Cytotoxic T cell (primary cell): ENCODE results near the gene DNAL4.

DNA sequence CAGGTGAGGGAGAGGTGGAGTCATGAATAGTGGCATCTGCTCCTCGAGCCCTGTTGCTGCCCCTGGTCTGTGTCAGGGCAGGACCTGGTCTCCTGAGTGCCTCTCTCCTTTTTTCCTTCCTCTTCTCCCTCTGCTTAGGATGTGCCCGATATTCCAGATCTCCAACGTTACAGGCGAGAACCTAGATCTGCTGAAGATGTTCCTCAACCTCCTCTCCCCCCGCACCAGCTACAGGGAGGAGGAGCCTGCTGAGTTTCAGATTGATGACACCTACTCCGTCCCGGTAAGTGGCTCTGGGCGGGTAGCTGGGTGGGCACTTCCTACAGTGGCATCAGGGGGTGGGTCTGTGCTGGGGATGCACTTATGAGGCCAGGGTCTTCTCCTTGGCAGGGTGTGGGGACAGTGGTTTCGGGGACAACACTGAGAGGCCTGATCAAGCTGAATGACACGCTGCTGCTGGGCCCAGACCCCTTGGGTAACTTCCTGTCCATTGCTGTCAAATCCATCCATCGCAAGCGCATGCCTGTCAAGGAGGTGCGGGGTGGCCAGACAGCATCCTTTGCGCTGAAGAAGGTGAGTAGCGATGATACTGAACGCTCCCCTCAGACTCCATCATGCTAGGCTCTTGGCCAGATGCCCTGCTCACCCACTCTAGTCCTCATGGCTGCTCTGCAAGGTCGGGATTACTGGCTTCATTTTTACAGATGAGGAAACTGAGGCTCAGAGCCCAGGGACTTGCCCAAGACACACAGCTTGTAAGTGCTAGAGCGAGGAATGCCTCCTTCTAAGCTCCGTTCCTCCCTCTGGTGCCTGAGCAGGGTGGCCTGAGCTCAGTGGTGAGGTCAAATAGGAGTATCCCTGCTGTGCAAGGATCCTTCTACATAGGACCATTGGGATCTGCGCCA lies 20.4 kb downstream of the GTPBP1 start:
- PRO-cap, 2 experiments, result no peak in any of the 2 experiments

DNA sequence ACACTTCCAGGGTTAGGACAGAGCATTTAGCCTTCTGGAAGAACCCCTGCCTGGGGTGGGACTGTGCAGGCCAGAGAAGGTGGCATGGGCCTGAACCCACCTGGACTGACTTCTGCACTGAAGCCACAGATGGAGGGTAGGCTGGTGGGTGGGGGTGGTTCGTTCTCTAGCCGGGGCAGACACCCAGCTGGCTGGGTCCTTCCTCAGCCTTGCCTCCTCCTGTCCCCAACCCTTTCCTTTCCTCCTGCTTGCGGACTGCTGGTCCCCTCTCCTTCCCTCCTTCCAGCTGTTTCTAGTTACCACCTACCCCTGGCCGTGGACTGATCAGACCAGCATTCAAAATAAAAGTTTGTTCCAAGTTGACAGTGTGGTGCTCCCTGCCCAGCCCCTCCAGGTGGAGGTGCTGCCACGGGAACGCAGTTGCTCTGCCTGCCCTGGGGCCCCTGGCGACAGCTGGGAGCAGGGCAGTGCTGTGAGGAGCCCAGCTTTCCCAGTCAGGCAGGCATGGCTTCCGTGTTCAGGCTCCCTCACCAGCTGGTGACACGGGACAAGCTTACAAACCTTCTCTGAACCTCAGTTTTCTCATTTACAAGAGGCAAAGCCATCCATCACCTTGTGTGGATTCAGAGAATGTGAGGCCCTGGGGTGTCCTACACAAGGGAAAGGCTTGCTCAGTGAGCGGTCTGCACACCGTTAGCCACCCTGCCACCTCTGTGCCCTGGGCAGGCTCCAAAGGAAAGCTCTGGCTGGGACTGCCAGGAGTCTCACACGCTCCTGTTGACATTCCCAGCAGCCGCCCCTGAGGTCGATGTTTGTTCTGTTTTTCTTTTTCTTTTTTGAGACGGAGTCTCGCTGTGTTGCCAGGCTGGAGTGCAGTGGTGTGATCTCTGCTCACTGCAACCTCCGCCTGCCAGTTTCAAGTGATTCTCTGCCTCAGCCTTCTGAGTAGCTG lies 23.6 kb downstream of the SUN2 start:
- PRO-cap, 2 experiments, result peak in 2 of 2 experiments; most common plus-strand start position 131 of the sequence (in 1); most common minus-strand start position 108 of the sequence (in 1)

DNA sequence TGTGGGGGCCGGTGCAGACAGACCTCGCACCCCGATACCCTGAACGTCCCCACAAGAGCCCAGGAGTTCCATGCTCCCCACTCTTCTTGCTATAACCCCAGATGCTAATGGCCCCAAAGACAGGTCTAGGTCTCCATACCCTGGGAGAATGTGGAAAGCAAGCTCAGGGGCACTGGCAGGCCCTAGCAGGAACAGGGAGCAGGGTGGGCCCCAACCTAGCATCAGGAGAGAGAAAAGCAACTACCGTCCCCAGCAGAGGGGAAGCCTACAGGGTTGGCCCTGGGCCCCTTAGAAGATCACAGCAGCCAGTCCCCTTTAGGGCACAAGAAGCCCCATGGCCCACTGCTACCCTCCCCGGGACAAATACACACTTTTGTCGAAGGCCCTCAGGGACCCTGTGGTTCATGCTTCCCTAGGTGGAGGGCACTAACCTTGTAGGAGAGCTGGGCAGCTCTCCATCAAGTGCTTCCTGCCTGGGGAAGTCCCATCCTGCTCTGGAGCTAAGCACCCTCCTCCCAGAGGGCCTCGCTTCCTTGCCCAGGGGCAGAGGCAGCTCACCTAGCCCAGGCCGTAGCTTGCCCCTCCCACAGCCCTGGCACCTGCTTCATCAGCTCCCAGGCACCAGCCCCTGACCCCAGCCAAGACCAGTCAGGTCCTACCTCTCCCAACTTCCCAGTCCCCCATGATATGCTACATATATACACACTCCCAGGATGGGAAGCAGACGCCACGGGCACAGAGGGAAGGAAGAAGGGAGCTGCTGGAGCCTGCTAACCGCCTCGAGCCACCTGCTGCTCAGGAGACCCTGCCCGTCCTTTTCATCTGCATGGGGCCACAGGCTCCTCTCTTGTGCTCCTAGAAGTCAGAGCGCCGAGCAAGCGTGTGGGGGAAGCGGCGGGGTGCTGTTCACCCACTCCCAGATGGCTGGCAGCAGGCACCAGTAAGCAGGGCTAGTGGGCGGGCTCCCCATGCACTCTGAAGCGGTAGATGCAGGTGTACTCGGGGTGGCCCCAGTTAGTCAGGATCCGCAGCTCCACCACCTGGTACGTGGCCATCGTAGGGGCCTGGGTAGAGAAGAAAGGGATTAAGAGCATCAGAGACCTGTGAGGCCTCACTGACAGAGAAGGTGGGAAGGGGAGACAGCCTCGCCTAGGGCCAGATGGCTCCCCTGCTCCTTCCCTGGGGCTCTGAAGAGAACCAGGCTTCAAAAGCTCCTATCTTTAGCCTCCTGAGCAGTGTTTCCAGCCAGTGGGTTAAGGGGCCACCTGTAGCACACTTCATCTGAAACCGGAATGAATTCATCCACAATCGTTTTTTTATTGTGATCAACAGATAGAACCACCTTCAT lies 20.0 kb downstream of the SUN2 start:
- PRO-cap, 2 experiments, result peak in 1 of 2 experiments; most common plus-strand start position 1,121 of the sequence (in 1); most common minus-strand start position 1,047 of the sequence (in 1)

DNA sequence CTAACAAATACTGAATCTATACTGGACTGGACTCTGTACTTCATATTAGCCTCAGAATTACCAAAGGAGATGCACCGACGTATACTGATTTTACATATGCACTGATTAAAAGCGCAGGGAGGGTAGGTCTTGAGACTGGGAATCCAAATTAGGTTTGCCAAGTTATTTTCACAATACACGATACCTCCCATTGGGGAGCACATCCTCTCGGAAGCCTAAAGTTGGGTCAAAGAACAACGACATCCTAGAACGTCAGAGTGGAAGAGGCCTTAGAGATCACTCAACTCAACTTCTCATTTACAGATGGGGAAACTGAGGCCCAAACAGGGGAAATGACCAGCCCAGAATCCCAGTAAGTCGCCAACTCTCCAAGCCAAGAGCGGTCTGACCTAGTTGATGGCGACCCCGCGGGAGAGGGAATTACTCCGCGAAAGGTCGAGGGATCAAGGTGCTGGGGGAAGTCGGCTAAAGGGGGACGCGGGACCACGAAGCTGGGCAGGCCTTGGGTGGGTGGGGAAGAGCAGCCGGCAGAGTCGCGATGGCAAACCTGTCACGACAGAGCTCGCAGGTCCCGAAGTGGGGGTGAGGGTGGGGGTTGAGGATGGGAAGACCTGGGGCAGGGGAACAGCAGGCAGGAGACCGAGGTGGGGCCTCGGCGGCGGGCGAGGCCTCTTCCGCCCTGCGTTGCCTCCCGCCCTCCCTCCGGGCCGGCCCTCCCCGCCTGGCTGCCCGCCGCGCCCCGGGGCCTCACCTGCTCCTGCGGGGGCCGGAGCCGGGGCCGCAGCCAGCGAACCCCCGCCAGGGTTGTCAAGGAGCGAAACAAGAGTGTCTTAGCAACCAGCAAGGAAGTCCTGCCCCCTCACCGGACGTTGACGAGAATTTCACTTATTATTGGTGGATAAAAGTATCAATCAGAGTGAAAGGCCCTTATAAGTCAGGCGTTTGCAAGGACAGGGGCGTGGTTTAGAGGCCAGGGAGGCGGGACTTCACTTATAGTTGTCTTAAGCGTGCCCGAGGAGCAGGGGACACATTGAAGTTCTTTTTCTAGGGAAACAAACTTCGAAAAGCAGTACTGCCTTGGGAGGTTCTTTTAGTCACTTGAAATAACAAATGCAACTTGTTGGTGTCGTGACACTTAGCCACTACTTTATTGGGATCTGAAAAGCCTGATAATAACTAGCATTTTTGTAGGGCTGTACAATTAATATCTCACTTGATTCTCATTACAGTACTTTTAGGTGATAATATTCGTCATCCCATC lies at the start of gene DNAL4:
DNAL4 (minus strand) TSS at position 827 of the 1,261 bp plus-strand sequence.
- PRO-cap, 2 experiments, result peak in 1 of 2 experiments; most common plus-strand start position 1,004 of the sequence (in 1); most common minus-strand start position 827 of the sequence (in 1)

DNA sequence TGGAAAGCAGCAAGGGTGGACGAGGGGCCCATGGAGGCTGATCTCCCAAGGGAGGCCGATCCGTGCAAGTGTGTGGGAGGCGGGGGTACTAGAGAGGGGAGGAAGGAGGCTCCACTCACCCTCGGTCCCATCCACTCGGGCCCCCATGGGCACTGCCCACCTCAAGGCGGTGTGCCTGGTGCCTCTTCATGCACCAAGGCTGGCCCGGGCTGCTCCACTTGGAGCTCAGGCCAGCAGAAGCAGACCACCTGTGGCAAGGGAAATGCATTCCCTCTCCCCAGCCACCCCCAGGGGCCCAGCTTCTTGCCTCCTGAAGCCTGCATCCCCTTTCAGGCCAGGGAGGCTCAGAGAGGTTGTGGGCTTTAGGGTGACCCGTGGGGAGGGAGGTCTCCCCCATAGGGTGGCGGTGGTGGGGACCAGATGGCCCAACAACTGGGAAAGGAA lies 8.6 kb downstream of the CBX6 start:
- PRO-cap, 2 experiments, result no peak in any of the 2 experiments

DNA sequence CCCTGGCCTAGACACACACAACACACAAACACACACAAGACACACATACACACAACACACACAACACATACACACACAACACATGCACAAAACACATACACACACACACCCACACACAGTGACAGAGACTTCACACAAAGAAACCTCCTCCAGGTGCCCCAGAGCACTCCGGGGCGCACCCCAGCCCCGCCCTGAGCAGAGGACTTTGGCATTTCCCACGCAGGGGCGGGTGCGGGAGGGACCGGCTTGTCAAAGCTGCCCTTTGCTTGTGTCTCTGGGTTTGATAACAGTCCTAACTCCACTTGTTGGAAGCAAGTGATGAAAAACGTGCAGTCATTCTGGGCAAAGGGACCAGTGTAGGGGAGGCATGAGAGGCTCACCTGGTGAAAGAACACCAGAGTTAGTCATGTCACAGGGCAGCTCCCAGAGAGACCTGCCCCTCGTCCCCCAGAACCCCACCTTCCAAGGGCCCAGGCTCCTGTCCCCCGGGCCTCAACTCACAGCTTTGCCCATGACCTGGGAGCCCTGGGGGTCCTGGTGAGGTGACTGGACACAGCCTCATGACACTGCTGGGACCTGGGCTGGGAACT lies 6.6 kb downstream of the APOBEC3A start:
- PRO-cap, 2 experiments, result no peak in any of the 2 experiments

DNA sequence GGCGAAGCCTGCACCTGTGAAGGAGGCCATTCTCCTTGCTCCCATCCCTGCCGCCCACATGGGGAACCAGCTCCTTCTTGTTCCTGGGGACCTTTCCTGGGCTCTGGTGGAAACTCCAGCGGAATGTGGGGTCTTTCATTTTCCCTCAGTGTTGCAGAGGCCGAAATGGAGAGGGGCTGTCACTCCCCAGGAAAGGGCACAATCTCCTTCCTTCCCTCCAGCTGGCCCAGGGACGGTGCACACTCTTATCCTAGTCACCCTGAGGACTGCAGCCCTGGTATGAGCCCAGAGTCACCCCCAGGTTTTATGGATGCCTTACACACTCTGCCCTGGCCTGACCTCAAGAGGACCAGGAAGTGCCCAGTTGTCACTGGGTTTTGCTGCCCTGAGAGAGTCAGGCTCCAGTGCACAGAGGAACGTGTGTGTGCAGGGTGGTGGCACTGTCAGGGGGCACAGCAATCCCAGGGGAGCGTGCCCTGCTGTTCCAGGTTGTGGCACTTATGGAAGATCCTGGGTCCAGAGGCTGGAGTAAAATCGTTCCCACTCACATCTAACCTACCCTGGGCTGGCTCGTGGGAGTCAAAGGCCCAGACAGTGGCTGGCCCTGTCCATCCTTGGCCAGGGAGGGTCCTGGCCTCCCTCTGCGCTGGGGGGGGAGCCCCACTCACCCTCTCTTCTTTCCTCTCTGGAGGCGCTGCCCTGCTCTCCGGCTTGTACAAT lies 7.5 kb downstream of the APOBEC3A start:
- PRO-cap, 2 experiments, result no peak in any of the 2 experiments

GRCh38 chr22:39003143-39003610 lies 10.9 kb upstream of the APOBEC3C start:
- PRO-cap, 2 experiments, result no peak in any of the 2 experiments

- PRO-cap, 2 experiments, result peak in 1 of 2 experiments; most common minus-strand start chr22:39144324 (in 1)
Measured at GRCh38 chr22:39143938-39144422, 8.5 kb downstream of the CBX7 start.

- PRO-cap, 2 experiments, result no peak in any of the 2 experiments
Measured at GRCh38 chr22:39183854-39184950, 31.7 kb upstream of the CBX7 start.

DNA sequence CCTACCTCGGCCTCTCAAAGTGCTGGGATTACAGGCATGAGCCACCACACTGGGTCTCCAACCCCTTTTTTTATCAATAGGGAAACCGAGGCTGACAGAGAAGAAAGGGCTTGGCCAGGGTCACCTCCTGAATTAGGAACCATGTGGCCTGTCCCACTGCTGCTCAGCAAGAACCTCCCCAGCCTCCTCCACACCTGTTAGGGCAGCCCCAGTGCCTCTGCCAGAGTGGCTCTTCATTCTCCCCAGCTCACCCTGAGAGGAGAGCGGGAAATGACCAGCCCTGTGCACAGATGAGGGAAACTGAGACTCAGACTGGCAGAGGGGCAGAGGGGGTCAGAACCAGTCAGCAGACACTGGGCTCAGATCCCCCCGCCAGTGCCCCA lies 30.3 kb downstream of the RPL3 start:
- PRO-cap, 2 experiments, result no peak in any of the 2 experiments

GRCh38 chr22:39309262-39309874 lies 10.1 kb downstream of the RPL3 start:
- PRO-cap, 2 experiments, result no peak in any of the 2 experiments

DNA sequence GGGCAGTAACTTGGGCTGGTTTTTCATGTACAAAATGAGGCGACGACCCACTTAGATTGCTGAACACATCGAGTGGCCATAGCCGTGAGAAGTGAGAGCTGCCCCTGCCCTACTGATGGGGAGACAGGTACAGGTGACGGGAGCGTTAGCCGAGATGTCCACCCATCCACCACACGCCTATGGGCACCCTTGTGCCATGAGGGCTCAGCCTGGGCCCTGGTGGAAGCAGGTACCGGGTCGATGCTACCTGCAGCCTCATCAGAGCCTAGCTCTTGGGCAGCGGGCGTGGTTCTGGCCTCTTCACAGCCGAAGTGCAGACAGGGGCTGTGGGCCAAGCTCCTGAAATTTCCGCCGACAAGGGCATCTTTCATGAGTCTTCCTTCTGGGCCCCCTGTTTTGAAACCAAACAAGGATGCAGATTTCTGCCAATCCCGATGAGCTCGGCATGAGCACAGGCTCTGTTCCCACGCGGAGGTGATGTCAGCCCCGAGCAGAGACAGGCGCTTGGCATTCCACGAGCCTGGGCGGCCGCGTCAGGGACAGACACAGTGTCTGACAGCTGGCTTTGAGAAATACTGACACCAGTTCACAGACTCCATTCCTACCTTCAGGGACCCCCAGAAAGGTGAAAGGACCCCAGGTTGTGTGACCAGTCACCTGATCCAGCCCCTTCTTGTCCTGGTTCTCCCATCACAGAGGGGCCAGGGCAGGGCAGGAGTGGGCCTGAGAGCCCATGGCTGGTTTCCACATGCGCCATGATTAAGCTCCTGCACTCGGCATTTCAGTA lies 22.5 kb upstream of the MGAT3 start:
- PRO-cap, 2 experiments, result no peak in any of the 2 experiments

GRCh38 chr22:39489976-39490772 lies 11.9 kb upstream of the MIEF1 start:
- PRO-cap, 2 experiments, result no peak in any of the 2 experiments

- PRO-cap, 2 experiments, result no peak in any of the 2 experiments
Measured at GRCh38 chr22:39494711-39495232, 7.3 kb upstream of the MIEF1 start.

- PRO-cap, 2 experiments, result peak in 1 of 2 experiments; most common plus-strand start chr22:39523166 (in 1)
Measured at GRCh38 chr22:39522524-39523428, 2.4 kb downstream of the ATF4 start.

GRCh38 chr22:39534350-39535322 lies 2.1 kb upstream of the RPS19BP1 start:
- PRO-cap, 2 experiments, result no peak in any of the 2 experiments

- PRO-cap, 2 experiments, result peak in 2 of 2 experiments; most common plus-strand start chr22:39658681 (in 1); most common minus-strand start chr22:39658526 (in 2)
Measured at GRCh38 chr22:39658397-39658910, 87.9 kb downstream of the CACNA1I start.

- PRO-cap, 2 experiments, result no peak in any of the 2 experiments
Measured at GRCh38 chr22:39663692-39664132, 93.2 kb downstream of the CACNA1I start.

GRCh38 chr22:39911222-39911595 lies 10.3 kb downstream of the GRAP2 start:
- PRO-cap, 2 experiments, result peak in 2 of 2 experiments; most common plus-strand start chr22:39911514 (in 2)